ENCODE results near the gene MRC2.

DNA sequence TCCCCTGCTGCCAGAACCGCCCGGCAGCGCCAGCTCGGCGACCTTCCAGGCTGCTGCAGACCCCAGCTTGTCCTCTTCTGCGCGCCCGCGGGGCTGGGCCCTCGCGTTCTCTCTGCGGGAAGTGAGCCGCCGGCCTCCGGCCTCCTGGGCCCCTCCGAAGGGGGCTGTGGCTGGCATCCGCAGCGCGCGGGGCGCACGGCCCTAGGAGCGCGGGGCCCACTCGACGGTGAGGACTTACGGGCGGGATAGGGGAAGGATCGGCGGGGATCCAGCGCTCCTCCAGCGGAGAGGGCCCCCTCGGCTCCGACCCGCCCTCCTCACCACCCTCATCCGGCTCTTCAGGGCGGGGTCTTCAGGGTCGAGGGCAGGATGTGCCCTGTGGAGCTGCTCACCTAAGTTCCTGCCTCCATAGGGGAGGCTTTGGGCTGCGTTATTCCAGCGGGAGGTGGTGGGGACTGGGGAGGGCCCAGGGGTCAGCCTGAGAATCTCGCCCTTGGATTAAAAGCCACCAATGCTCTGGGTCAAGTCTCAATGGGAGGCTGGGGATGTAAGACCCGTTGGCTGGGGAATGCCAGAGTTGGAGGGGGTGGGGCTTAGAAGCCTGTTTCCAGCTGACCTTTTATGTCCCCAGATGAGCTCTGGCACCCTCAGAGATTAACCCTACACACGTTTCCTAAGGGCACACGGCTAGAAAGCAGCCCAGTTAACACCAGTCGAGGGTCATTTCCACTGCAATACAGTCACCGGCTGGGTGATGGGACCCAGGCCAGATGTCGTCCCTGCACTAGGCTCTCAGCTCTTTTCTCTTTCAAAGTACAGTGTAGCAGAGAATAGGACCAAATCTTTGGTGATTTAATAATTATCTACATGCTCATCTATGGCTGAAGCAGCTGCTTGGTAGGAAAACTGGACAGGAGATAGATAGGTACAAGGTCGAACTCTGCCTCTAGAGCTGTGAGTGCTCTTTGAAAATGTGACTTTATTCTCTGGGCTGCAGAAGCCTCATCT lies 13.4 kb downstream of the TBX2 start:
- PRO-cap: no peak
- RAMPAGE, long total RNA, 4 experiments: no peak in any of the 4 experiments

DNA sequence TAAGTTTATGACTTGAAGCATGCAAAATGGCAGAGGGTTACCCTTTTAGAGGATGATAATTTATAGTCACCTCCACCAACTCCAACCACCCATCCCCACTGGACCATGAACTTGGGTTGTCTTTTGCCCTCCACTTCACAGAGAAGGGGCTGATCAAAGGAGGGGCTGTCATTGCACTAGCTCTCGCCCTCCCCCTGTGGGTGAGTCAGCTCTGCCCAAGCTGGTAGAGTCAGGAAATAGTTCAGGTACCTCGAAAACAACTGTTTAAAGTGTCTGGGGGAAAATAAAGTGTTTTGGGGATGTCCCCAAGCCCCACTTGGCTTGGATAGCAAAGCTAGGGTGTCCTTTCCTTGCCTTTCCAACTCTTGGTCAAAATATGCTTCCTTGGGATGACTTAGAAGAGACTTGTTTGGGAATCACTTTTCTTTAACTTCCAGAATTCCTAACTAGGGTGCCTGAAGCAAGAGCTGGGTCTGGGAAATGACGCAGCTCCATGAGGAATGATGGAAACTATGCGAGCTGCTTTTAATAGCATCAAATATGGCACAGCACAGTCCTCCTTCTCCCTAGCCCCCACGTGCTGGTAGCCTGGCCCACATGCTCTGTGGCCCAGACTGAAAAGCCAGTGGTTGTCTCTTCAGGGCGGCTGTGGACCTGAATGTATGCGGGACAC lies 40.7 kb downstream of the TBX4 start:
- PRO-cap: unidirectional peak, minus-strand start at position 371 of the sequence
- RAMPAGE, long total RNA, 4 experiments: no peak in any of the 4 experiments

- PRO-cap: no peak
- RAMPAGE, long total RNA, 4 experiments: no peak in any of the 4 experiments
Observed at GRCh38 chr17:62005866-62006730, 59.0 kb downstream of the MED13 start.

- PRO-cap: no peak
- RAMPAGE, long total RNA, 4 experiments: no peak in any of the 4 experiments
Observed at GRCh38 chr17:62039017-62039463, 26.0 kb downstream of the MED13 start.

DNA sequence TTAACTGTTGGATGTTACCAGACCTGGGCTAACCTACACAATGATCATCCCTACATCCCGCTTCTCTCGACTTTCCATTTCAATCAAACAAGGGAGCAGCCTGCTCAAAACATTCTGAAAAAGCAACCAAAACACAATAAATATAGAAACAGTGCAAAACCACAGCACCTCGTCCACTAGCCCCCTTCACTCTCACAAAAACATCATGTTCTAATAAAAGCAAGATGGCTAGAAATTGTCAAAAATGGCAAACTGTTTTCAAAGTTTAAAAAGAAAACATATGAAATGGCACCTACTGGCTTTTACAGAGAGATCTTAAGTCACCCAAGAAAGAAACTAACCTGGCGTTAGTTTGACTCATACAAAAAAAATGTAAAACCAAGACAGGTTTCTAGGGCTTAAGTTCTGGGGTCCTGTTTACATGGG lies 765 bp downstream of the MED13 start:
- PRO-cap: no peak
- RAMPAGE, long total RNA, 4 experiments: no peak in any of the 4 experiments

DNA sequence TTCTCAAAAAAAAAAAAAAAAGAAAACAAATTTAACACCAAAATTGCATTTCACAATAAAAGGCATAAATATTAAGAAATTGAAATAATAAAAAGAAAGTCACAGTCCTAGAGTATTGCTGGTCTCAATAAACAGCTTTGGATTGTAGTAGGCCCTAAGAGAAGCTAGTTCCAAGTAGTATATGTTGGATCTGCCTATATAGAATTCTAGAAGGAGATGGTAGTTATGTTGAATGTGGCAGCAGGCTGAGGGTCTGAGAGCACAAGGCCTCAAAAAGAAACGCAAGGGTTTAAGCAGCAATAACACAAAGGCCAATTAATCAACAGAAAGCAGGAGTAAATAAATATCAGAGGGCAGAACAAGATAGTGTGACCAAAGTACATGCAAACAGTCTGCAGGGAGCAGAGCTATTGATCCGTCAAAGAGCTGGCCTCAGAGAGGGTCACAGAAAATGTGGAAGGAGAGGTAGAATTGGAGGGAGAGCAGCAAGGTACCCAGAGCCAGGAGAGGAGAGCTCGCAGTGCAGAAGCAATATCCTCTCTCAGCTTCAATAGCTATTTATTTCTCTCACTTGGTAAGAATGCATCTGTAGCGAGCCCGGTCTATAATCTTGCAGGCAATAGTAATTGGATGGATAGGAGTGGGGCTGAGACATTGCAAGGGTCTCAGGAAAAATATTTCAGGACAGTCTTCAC lies 25.1 kb upstream of the MED13 start:
- PRO-cap: no peak
- RAMPAGE, long total RNA, 4 experiments: no peak in any of the 4 experiments

GRCh38 chr17:62559837-62560234 lies 67.6 kb upstream of the MRC2 start:
- PRO-cap: no peak
- RAMPAGE, long total RNA, 4 experiments: start-site peak on the plus strand in 1 of 4 experiments, at chr17:62560015-62560118 at its widest, 21 reads per replicate

DNA sequence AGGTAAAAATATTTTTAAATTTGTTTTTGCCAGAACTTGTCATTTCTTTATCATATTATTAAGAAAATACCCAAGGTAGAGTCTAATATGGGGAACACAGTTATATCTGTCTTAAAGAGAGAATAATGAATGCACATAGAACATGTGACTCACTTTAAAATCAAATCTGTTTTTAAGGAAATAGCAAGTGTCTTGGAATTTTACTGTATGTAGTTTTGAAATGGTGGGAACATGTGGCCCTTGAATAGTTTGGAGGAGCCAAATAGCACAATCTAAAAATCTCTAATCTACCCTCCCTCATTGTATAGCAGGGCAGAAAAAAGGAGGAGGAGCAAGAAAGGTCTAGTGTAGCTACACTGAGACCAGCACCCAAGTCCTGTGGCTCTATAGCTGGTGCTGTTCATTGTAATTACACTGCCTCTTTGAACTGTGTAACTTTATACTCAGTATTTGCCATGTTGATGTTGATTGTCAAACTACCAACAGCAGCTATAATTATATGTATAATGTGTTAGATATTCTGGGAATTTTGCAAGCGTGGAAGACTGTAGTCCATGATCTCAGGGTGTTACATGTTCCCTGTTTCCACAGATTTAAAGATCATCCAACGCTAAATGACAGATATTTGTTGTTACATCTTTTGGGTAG lies 47.8 kb upstream of the MRC2 start:
- PRO-cap: unidirectional peak, plus-strand start at position 315 of the sequence
- RAMPAGE, long total RNA, 4 experiments: no peak in any of the 4 experiments

- PRO-cap: bidirectional peak, plus-strand start at chr17:62627673, minus-strand start at chr17:62627560; bidirectional peak, plus-strand start at chr17:62628081, minus-strand start at chr17:62627901
- RAMPAGE, long total RNA, 4 experiments: no peak in any of the 4 experiments
Observed at GRCh38 chr17:62627613-62627971, at the start of gene MRC2. TSS of gene MRC2 (plus strand) at chr17:62627670.

DNA sequence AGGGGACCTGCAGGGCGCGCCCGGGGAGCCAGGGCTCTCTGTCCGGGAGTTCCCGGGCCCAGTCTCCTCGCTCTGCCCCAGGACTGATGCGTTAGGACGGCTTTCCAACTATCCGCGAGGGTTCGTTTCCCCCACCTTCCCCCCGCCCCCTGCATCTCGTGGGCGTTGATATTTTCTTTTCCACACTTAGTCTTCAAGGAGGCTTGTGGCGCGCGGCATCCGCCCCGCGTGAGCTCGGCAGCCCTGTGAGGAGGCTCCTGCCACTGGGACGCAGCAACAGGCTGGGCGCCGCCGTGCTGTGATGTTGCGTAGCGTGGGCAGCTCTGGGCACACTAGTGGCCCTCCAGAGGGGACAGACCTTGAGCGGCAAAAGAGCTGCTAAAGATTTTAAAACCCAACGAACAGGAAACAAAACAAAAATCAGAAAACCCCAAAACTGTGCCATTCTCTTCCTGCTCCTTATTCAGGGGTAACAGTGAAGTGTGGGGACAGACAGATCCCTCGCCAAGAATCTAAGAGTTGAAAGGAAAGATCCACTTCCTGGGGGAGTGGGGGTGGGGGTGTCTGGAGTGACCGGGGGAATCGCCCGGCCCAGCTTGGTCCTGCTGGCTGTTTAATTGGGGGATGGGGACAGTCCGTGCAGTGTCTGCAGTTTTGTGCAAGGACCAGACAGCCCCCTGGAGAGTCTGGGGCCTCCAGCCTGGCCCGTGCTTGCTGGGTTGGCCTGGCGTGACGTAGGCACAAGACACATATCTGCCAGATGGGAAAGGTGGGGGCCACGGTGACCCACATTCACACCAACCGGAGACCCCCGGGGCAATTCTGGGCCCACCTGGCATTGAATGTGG lies 1.0 kb downstream of the MRC2 start:
- PRO-cap: unidirectional peak, minus-strand start at position 85 of the sequence; bidirectional peak, plus-strand start at position 759 of the sequence, minus-strand start at position 669 of the sequence
- RAMPAGE, long total RNA, 4 experiments: no peak in any of the 4 experiments

GRCh38 chr17:62652005-62652805 lies 24.7 kb downstream of the MRC2 start:
- PRO-cap: no peak
- RAMPAGE, long total RNA, 4 experiments: no peak in any of the 4 experiments

DNA sequence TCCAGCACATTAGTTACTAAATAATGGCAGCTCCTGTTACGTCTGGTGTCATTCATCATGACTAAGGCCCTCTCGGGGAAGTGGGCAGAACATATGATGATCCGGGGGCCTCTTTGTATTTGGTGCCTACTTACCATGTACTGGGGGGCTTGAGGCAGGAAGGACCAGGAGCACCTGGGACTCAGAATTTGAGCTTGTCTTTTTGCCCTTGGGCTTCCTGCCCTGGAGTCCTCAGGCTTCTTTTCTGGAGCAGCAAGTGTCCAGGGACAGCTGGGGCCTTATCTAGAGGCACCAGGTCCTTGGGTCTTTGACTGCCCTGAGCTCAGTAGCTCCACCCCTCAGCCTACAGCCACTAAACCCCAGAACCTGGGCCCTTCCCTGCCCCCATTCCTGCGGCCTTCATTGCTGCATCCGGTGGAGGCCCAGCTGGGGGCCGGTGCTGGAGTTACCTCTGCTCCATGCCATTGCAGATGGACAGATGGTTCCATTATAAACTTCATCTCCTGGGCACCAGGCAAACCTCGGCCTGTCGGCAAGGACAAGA lies 54.0 kb downstream of the MRC2 start:
- PRO-cap: no peak
- RAMPAGE, long total RNA, 4 experiments: no peak in any of the 4 experiments

GRCh38 chr17:62690933-62691342 lies 63.5 kb downstream of the MRC2 start:
- PRO-cap: no peak
- RAMPAGE, long total RNA, 4 experiments: no peak in any of the 4 experiments

- PRO-cap: no peak
- RAMPAGE, long total RNA, 4 experiments: no peak in any of the 4 experiments
Observed at GRCh38 chr17:62968325-62968828, 2.3 kb downstream of the TANC2 start.

DNA sequence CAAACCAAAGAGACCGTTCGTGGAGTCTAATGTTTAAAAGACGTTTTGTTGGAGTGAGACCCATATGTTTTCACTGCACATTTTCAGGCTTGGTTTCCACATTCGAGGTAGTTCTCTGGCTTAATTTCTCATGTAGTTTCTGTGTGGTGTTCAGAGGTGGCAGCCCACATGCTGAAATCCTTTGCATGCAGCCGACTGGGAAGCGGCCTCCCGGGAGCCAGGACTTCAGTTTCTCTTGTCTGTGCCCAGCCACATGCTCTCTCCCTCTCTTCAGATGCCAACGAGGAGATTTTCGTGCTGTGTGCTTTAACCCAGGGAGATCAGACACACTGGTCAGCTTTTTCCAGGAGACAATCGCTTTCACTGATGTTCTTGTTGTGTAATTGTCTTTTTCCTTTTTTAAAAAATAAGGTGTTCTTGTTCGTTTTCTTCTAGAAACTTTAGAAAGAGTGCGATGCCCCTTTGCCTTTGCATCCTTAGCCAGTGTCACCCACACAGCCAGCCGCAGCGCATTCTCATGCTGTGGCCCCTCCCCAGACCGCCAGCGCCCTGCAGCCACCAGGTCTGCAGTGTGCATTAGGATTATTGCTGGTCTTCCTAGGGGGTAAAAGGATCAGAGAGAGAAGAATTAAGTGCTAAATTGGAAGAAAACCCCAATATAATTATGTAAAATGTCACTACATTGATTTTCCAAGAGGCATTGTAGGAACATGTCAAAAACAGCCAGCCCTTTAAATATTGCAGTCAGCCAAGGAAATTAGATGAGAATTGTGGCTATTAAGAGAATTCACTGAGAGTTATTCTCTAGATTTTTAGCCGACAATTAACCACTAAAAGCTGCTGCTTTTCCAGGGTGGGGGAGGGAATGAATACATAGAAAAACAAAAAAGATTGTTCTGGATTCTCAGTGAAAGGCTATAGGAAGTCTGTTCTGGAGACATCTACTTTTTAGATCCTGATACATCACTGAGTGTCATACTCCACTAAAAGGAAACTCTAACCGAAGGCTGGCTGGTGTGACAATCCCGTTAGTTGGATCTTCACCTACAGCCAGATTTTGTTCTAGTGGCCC lies 23.9 kb downstream of the CYB561 start:
- PRO-cap: no peak
- RAMPAGE, long total RNA, 4 experiments: no peak in any of the 4 experiments

- PRO-cap: no peak
- RAMPAGE, long total RNA, 4 experiments: start-site peak on the minus strand in 1 of 4 experiments, at chr17:63440073-63440657 at its widest, 5 reads per replicate
Observed at GRCh38 chr17:63440271-63441086, 5.6 kb downstream of the CYB561 start.

DNA sequence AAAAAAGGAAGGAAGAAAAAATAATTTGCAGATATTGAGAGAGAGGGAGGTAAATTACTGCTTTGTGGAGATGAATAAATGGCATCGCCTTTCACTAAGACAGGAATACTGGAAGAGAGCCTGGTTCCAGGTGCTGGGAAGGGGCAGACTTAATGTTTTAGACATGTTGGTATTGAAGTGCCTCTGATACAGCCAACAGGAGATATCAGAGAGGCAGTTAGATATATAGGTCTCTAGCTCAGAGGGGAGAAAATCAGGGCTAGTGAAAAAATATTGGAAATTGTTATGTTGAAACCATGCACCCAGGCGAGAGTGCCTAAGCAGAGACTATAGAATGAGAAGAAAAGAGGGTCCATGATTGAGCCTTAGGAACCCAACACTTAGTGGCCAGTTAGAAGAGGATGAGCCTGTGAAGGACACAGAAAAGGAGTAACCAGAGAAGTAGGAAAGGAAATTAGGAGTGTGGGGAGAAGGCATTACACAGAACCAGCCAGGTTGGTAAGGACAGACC lies 27.6 kb downstream of the LIMD2 start:
- PRO-cap: no peak
- RAMPAGE, long total RNA, 4 experiments: no peak in any of the 4 experiments

DNA sequence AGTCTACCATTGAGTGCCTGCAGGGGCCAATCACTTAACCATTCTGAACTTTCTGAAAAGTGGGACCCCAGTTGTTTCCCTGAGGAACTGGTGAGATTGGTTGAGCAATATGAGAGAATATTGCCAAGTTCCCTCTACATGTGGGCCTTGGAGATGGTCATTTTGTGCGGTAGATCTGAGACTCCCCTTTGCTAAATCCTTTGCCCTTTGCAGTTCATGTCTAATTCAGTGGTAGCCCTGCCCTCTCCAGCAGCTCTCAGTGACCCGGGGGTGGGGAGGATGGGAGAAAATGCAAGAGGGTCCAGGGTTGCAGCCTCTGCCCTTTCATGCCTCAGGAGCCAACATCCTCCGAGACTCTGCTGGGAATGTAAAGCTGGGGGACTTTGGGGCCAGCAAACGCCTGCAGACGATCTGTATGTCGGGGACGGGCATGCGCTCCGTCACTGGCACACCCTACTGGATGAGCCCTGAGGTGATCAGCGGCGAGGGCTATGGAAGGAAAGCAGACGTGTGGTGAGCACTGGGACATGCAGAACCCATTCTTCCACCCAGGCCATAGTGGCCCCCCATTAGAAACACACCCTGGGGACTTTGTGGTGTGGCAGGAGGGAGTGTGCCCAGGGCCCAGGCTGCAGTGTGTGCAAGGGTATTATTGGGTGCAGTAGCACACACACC lies 7.9 kb downstream of the LIMD2 start:
- PRO-cap: no peak
- RAMPAGE, long total RNA, 4 experiments: no peak in any of the 4 experiments

DNA sequence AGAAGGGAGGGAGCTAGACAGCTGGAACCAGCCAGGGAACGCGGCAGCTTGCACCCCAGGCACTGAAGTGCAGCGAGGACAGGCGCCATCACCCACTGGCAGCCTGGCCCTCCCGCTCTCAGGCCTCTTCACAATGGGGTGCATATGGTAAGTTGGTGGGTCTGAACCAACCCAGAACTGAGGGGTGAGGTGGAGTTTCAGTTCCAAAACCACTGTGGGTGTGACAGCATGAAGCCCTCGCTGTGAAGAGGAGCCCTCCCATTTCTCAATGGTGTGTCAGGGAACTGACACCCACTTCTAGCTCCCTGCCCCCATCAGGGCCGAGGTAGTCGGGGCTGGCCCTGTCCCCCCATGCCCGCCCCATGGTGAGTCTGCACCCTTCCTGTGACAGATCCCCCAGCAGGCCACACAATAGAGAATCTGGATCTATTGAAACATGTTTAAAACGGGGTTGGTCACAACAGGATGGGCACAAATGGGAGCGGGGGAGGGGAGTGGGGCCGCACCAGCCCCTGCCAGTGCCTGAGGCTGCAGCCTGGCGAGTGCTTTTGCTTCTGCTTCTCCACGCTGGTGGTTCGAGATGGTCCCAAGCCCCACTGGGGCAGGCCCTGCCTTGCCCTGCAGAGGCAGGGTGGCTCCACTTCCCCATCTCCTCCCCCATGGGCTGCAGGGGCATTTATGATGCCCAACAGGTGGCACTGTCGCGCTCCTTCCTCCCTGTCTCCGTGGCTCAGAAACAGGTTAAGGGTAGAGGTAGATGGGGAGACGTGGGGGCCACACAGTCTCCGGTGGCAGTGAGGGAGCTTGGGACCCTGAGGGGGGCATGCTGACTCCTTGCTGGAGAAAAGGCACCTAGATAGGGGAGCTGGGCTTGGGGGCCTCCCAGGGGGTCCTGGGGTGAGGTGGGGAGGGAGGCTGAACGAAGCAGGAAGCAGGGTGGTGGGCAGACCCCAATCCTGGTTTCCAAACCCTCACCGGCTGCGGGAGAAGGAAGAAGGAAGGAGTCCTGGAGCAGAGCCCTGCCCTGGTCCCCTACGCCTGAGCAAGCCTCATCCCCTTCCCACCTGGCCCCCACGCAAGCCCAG lies 2.2 kb downstream of the LIMD2 start:
- PRO-cap: no peak
- RAMPAGE, long total RNA, 4 experiments: no peak in any of the 4 experiments

DNA sequence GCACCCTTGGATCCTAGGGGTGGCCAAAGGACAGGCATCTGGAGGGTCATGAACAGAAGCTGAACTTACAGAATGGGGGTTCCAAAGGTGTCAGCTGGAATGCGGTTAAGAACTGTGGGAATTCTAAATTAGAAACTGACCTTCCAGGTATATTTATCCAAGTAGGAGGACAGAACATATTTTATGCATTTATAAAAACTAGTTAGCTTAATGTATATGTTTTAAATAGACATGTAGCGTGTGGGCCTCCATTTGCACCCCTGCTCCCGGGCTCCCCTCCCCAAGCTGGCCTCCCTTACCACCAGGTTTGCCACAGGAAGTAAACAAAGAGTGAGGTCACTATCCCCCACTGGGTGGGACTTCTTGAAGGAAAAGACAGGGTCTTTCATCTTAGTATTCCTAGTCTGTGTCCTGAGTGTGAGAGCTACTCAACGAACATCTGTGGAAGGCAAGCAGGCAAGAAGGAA lies 6.3 kb upstream of the LIMD2 start:
- PRO-cap: no peak
- RAMPAGE, long total RNA, 4 experiments: no peak in any of the 4 experiments